Myometrial cell (primary cell): Measurements from ENCODE around the genes PEAR1 and FCRL1.

- RAMPAGE, long total RNA: no peak
These were observed 18.8 kb downstream of the MEF2D start for GRCh38 chr1:156481716-156482184.

- RAMPAGE, long total RNA: no peak
These were observed 7.9 kb upstream of the MEF2D start for GRCh38 chr1:156507936-156509349.

DNA sequence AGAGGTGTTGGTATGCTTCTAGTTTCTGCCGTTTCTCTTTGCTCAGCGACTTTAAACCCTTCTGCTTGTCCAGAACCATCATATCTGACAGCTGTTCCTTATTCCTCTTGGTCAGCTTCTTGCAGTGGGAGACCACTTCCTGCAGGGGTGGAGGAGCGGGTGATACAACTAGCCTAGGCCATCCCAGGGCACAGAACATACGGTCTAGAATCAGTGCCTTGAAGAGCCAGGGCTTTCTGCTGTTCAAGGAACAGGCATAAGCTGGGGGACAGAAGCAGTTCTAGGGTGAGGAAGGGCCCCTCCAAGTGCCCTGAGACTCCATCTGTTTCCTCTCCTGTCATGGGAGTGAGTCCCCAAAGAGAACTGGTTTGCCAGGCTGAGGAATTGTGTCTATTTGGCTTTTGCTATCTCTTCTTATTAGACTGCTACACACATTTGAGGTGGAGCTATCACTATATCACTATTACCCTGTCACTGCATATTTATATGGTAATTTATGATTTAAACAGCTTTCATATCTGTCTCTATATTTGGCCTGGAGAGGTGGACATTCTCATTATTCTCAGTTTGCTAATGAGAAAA lies 32.4 kb downstream of the IQGAP3 start:
- RAMPAGE, long total RNA: no peak

DNA sequence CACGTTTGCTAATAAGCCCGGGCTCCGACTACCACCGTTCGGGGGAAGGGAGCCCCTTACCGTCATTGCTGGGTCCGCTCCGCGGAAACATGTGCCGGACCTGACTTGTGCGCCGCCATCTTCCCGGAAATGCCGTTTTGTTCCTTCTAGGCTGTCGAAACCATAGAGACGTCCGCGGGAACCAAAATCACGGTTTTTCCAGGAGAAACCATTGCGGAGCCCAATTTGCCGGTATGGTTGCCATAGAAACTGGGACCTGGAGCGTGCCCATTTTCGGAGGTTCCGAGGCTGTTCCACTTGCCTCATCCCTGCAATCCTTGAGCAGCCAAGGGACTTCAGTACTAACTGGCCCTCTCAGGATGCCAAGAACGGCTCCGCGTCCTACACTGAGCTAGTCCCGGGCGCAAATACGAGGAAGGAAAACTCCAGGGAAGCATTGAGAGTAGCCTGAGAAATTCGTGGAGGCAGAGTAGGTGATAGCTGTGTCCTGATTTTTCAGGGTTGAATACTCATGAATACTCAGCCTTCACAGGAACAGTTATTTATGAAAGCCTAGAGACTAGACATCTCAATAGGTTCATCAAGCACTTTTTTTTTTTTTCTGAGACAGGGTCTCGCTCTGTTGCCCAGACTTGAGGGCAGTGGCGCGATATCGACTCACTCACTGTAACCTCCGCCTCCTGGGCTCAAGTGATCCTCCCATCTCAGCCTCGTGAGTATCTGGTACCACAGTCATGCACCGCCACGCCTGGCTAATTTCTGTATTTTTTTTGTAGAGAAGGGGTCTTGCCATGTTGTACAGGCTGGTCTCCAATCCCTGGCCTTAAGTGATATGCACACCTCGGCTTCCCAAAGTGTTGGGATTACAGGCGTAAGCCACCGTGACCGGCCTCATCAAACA lies 10.0 kb downstream of the NAXE start:
- RAMPAGE, long total RNA: start-site peak on the minus strand centred at position 111 of the sequence, 35 bp wide, 167 and 23 reads in 2 replicates

GRCh38 chr1:156616118-156616970 lies 2.9 kb upstream of the HAPLN2 start:
- RAMPAGE, long total RNA: no peak

GRCh38 chr1:156657252-156658325 lies 15.7 kb downstream of the BCAN start:
- RAMPAGE, long total RNA: no peak

GRCh38 chr1:156748226-156749010 lies 3.1 kb downstream of the HDGF start:
- RAMPAGE, long total RNA: no peak

DNA sequence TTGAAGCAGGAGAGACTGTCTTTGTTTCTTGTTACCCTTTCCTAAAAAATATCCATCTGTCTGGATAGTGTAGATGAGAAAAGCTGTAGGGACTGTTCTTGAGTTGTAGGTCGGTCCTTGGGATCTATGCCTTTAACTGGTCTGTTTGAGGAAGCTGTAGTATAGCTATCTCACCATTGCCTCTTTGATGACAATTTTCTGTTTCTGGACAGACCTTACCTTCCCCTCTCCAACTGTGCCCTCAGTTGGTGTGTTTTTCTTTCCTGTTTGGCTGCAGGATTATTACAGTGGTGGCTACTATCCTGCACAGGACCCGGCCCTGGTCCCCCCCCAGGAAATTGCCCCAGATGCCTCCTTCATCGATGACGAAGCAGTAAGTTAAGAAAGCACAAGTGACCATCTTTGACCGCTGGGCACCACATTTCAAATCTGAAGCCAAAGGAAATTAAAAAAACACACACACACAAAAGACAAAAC lies 24.1 kb downstream of the PRCC start:
- RAMPAGE, long total RNA: no peak

GRCh38 chr1:156800046-156800600 lies 16.5 kb downstream of the SH2D2A start:
- RAMPAGE, long total RNA: no peak

DNA sequence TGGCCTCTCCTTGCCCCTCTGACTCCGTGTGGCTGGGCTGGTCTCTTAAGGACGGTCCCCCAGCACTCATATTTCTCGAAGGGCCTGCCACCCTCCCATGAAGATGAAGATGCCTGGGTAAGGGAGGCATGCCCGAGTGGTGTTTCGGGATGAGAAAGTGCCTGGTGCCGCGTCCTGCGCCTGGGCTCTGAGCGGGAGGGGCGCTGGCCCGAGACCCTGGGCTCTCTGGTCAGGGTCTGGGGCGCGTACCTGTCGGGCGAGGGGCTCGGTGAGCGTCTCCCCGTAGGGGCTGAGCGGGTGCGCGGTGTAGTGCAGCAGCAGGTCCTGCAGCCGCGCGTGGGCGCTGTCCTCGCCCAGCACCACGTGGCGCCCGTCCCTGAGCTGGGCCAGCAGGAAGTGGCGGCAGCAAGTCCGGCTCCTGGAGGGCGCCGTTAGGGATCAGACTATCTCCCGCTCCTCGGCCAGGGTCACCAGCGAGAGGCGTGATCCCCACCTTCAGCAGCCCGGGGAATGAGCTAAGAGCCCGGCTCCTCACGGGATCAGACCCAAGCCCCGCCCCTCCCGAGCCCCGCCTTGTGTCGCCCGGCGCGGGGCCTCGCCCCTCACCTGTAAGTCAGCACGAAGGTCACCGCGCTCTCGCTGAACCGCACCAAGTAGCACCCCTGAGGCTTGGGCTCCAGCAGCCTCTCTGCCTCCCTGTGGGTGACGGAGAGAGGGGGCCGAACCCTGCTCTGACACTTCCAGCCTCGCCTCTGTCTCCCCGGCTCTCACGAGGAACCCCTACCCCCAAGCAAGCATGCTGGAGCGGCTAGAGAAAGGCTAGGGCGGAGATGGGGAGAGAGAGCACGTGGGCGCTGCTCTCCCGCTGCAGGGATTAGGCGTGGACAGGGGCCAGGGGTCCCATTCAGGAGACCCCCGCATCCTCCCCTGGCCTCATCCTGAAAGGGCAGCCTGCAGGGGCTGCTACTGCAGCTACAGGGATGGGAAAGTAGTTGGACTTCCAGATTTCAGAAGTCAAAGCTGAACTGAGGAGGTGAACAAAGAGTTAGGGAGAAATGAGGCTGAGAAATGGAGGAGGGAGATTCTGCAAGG lies 2.7 kb downstream of the SH2D2A start:
- RAMPAGE, long total RNA: no peak

GRCh38 chr1:156845229-156845564 lies 13.7 kb downstream of the INSRR start:
- RAMPAGE, long total RNA: no peak

DNA sequence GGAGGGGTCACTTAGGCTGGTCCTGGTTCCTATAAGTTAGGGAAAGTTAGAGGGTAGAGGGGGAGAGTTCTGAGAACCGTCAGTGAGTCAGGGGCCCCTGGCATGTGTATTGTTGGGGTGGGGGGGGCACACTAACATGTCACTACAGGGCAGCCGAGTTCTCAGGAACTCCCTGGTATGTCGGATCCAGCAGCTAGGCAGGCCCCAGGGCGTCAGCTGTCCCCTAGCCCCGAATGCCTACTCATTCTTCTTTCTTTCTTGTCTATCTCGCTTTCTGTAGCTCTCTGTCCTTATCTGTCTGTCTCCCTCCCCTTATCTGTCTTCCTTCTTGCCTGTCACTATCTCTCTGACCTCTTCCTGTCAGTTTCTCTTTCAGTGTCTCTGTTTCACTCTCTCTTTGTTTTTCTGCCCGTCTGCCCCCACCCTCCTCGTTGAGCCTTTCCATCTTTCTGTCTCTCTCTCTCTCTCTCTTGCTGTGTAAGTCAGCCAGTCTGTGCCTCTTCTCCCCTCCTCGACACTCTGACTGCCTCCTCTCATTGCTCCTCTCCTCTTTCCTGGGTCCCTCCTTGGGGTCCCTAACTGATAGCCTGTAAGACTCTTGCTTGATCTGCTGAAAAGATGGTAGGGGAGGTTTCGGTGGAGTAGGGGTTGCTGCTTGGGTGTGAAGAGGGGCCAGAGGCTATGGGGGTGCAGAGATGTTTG lies 2.4 kb downstream of the NTRK1 start:
- RAMPAGE, long total RNA: no peak

DNA sequence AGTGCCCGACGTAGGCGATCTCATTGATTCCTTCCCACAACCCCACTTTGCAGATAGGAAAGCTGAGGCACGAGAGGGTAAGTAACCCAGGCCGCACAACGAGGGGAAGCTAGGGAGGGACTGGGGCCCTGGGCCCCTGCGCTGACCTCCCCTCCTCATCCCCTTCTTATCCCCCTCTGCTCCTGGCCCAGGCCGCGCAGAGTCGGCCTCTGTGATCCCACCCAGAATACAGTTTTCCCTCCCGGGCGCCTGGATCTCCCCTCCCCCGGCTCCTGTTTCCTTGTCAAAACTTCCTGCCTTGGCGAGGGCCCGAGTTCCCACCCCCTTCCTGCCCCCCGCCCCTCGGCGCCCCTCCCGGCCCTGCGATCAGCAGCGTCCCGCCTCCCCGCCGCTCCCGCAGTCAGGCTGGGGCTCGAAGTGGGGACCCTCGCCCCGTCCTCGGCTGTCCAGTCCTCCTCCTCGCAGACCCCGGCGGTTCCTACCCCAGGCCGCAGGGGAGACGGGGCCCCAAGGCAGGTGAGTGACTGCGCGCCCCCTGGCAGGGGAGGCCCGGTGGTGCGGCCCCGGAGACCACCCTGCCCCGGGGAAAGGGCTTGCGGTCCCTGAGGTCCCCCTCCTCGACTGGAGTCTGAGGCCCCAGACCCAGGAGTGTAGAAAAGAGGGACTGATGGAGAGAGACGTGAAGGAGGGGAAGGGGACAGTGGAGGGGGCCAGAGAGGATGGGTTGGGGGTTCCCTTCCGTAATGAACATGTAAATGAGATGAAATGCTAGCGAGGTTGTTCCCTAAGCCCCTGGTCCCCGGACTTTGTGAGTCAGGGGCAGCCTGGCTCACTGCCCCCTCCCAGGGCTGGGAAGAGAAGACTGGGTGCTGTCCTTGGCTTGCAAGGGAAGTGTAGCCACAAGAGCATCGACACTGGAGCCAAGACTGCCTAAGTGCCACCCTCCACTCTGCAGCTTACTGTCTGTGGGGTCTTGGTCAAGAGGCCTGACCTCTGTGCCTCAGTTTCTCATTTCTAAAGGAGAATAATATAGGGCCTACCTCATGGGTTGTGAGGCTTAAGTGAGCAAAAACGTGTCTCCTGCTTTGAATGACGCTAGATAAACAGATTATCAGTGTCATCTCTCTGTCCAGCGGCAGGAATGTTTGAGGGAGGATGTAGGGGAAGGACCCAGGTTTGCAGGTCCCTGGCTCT lies at the start of gene PEAR1:
Gene PEAR1, plus strand, starts transcription at position 397 of the 1,194 bp plus-strand sequence.
- RAMPAGE, long total RNA: start-site peak on the plus strand centred at position 398 of the sequence, 11 bp wide, 154 and 103 reads in 2 replicates

DNA sequence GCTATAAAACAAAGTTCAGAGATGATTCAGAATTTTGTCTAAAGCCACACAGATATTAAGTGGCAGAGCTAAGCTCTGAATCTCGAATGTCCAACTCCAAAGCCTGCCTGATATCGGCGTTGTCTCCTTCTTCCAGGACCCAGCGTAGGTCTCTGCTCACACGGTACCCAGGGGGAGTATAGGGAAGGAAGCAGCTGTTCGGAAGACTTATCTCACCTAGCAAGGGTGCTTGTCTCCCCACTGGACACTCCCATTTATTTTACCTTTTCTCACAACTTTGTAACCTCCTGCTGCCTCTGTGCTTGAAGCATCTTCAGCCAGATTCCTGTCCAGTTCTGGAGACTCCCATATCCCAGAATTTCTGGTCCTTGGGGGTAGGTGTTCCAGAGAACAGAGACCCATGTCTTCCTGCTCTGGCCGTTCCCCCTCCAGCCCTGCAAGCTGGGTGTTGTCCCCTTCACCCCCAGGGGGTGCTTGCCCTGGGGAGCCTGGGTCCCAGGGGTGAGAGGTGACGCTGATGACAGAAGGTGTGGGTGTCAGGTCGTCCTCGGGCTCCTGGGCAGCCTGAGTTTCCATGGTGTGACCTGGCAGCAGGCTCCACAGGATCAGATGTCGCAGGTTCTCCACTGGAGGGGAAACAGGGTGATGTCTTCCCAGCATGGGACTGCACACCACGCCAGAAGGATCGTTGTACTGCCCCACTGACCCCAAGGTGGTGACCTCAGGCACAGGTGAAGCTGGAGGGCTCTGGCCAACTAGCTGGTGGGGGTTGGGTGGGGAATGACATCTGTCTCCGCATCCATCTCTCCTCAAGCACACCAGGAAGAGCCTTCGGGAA lies 19.1 kb downstream of the LRRC71 start:
- RAMPAGE, long total RNA: no peak

DNA sequence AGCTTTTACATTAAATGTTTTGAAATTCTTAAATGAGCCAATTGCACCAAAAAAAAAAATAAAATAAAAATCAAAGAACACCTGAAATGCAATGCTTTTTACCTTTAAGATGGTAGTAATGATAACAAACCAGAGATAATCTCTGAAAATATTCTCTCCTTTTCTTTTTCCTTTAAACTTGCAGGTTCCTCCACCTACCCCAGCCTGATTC lies 606 bp downstream of the ARHGEF11 start:
- RAMPAGE, long total RNA: no peak

DNA sequence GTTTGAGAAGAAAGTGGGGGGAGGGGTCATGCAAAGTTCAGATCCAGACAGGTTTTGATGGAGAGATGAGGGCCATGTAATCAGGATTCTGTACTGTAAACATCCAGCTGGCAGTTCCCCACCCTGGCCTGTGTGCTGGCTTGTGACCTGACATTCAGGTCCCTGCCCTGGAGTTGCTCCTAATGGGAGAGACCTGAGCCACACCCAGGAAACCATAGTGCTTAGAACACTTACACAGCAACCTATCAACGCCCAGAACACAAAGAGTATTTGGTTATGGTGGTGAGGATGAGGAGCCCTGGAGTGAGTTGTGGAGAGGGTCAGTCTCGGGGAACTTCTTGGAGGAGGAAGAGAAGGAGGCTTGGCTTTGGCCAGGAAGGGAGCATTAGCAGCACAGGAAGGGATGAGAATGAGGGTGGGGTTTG lies 15.7 kb upstream of the ETV3 start:
- RAMPAGE, long total RNA: no peak

GRCh38 chr1:157819968-157820262 lies at the start of gene FCRL1:
TSS of gene FCRL1 (minus strand) at chr1:157820120.
- RAMPAGE, long total RNA: no peak

DNA sequence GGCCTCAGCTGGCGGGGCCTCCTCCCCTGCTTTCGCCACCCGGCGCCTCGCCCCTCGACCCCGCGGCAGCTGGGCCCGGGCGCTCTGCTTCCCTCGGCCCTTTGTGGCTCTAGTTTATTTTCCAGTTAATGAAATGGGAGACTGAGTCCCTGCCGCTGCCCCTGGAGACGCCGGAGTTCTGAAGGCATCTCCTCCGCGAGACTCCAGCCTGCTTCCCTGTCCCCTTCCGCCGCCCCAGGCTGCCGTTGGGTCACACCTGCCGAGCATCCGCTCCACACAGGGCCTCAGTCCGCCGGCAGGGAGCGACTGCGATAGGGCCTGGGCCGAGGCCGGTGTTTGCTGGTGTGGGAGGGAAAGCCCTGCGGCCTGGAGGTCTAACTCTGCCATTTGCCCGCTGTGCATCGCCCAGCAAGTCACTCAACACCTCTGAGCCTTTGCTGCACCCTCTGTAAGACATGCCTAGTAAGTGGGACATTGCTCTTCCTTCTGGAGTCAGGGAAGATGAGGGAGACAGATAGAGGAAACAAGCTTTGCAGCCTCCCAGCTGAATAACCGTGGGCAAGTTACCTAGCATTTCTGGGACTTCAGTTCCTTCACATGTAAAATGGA lies 14.4 kb upstream of the KIRREL1 start:
- RAMPAGE, long total RNA: no peak

DNA sequence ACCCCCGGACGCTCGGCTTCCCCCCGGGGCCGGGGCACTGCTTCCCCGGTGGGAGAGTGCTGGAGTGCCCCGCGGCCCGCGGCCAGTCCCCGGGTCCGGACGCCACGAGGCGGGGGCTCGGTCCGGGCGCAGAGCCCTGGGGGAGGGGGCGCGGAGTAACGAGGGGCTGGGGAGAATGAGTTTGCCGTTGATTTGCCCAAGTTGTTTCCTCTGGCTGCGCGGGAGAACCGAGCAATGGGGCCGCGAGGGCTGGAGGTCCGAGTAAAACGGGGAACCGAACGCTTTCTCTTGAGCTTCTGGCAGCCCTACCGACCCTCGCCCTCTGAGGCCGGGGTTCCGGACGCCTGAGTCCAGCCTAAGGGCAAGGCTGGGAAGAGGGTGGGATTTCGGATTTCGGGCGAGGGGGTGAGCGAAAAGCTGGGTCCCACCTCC lies 317 bp downstream of the KIRREL1 start:
- RAMPAGE, long total RNA: no peak

DNA sequence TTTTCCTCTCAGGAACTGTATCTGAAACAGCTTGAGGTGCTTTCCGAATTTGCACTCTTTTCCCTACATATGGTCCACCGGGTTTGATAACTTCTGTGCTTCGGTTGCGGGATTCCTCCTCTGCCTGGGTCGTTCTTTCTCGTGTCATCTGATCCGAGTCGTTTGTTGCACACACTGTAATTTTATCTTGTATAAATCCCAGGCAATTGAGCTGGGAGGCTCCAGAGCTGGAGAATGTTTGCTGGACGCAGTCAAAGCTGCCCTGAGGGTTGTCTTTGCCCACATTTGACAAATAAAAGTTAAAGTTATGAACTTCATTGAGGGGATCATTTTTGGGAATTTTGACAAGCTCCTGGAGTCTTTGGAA lies 3.5 kb upstream of the CD1D start:
- RAMPAGE, long total RNA: no peak